ENCODE measurements around the genes PXN and PLA2G1B.

GRCh38 chr12:120265076-120266235 is at the start of gene PXN:
Gene PXN, minus strand, starts transcription at chr12:120265730.
- PRO-cap, 4 experiments = peak in 4 of 4 experiments; most common minus-strand start chr12:120265730 (in 4)
- RAMPAGE, long total RNA, 2 experiments = start-site peak on the minus strand in 1 of 2 experiments, at chr12:120265713-120265756 at its widest, 298 reads per replicate
- RRBS = 1% methylated on average over 37 of the region's 111 CpGs

DNA sequence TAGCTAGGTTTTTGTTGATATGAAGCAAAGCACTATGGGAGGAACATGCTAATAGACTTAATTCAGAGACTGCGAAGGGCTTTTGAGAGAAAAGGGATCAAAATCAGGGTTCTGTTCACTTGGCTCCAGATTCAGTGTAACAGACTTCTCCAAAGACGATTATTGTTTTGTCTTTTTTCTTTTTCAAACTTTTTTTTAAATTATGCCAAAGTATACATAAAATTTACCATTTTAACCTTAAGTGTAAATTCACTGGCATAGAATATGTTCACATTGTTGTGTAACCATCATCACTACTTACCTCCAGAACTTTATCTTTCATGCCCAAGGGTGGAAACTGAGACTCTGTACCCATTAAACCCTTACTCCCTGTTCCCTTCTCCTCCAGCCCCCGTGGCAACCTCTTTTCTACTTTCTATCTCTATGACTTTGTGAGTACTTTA is 8.7 kb upstream of the SIRT4 start:
- PRO-cap, 4 experiments = no peak in any of the 4 experiments
- RAMPAGE, long total RNA, 2 experiments = no peak in any of the 2 experiments
- RRBS = no CpG with 5 or more reads among the region's 3 CpGs

DNA sequence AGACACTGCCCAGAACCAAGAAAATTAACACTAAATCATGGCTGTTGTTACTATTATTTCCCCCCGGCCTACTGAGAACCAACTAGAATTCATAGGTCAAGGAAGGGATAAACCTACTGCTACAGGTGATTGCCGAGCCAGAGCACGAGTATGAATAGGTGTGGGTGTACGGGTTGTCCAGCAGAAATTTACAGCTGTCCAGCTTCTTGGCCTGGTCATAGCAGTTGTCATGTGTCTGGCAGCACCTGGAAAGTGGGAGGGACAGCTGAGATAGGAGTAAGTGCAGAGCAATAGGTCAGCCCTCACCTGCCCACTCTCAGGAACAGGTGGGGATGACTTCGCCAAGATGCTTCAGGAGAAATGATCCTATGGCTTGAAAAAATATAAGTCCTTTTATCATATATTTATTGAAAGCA is 2.8 kb downstream of the PLA2G1B start:
- PRO-cap, 4 experiments = no peak in any of the 4 experiments
- RAMPAGE, long total RNA, 2 experiments = no peak in any of the 2 experiments
- RRBS = no CpG with 5 or more reads among the region's 5 CpGs

DNA sequence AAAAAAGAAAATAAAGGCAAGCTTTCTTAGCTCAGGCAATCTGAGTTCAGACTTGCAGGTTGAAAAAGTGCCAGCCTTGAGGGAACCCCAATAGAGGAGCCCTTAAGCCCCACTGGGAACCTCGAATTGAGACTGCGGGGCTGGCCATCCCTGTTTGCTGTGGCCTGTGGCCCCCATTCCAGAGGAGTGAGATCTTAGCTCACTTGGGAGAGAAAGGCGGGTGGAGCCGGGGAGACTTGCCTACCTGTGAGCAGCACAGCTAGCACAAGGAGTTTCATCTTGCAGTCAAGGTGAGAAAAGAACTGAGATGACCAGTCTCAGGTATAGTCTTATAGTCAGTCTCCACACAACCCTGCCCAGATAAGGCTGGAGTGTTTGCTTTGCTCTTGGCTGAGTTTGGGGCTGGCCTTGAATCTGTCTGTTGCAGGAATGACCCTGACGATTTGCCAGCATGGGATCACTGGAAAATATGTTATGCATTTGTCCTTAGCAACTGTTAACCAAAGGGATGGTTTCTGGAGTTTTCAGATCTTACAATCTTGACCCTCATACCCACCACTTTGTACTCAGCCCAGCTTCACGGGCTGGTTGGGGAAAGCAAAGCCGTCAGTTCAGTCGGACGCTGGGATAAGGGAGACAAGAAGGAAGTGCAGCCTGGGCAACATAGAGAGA is at the start of gene PLA2G1B:
TSS of gene PLA2G1B (minus strand) at position 304 of the 672 bp plus-strand sequence.
- PRO-cap, 4 experiments = no peak in any of the 4 experiments
- RAMPAGE, long total RNA, 2 experiments = no peak in any of the 2 experiments
- RRBS = no CpG with 5 or more reads among the region's 9 CpGs

GRCh38 chr12:120367901-120368595 is 916 bp downstream of the MSI1 start:
- PRO-cap, 4 experiments = peak in 4 of 4 experiments; most common plus-strand start chr12:120368097 (in 4); most common minus-strand start chr12:120368036 (in 2)
- RAMPAGE, long total RNA, 2 experiments = no peak in any of the 2 experiments
- RRBS = 4% methylated on average over 29 of the region's 64 CpGs

DNA sequence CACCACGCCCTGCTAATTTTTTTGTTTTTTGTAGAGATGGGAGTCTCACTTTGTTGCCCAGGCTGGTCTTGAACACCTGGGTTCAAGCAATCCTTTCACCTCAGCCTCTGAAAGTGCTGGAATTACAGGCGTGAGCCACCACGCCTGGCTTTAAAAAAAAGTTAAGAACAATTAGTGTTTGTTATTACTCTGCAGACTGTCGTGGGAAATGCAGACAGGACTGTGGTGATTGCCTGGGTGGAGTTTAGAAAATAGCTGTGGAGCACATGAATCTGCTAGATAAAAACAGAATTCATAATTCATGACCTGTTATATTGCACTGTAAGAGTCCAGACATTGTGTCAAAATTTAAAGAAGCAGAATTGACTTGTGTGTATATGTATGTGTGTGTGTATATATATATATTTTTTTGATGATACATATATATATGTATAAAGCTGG is 9.1 kb upstream of the COX6A1 start:
- PRO-cap, 4 experiments = no peak in any of the 4 experiments
- RAMPAGE, long total RNA, 2 experiments = no peak in any of the 2 experiments
- RRBS = no CpG with 5 or more reads among the region's 4 CpGs

- PRO-cap, 4 experiments = no peak in any of the 4 experiments
- RAMPAGE, long total RNA, 2 experiments = no peak in any of the 2 experiments
- RRBS = no CpG with 5 or more reads among the region's 7 CpGs
Measured at GRCh38 chr12:120444227-120445139, 1.7 kb downstream of the TRIAP1 start.

DNA sequence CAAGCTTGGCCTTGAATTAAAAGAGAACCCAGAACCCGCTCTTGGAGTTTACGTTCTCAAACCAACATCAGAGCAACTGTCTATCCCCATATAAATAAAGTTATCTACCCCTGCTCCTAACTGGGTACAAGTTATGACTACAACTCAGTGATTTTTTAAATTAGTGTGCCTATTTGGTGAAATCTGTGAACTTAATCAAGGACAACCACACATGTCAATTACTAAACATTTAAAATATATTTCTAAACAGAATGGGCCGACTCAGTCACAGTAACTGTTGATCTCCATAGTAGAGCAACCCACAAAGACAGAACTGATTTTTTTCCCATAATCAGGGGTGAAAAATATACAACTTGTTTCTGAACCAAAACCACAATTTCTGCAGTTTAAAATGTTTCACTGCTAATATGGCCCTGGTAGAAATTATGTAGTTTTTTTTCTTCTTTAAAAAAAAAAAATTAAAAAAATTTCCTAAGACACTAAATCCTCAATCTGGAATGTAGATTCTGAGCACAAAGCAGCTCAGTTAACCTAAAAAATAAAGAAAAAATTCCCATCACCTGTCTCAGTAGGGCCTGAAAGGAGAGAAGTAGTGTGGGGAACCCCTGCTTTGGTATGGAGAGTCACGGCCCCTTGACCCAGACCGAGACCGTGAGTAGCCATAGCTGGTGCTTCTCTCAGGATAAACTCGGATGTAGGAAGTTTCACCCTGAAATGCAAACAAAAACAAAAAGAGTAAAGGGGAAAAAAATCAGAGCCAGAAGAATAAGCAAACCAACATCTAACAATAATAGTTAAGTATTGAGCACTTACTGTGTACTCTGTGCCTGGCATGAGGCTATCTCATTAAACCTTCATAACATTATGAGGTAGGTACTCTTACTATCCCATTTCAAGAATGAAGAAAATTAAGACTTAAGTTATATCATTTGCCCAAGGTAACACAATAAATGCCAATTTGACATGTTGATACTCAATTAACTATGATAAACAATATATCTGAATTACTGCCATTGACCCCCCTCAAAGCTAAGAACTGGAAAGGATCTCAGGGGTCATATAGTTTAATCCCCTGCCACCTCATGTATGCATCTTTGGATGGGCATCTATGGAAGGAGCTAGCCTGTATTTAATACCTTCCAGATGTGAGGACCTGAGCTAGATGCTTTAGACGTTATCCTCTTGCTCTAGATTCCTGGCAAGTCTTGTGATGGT is 7.7 kb downstream of the SRSF9 start:
- PRO-cap, 4 experiments = no peak in any of the 4 experiments
- RAMPAGE, long total RNA, 2 experiments = start-site peak on the minus strand in 1 of 2 experiments, centred at position 689 of the sequence, 22 reads per replicate
- RRBS = no CpG with 5 or more reads among the region's 8 CpGs

- PRO-cap, 4 experiments = no peak in any of the 4 experiments
- RAMPAGE, long total RNA, 2 experiments = no peak in any of the 2 experiments
- RRBS = no CpG with 5 or more reads among the region's 6 CpGs
Measured at GRCh38 chr12:120552246-120552689, 18.1 kb downstream of the RNF10 start.

GRCh38 chr12:120575412-120576121 is 5.6 kb downstream of the POP5 start:
- PRO-cap, 4 experiments = no peak in any of the 4 experiments
- RAMPAGE, long total RNA, 2 experiments = no peak in any of the 2 experiments
- RRBS = no CpG with 5 or more reads among the region's 4 CpGs

DNA sequence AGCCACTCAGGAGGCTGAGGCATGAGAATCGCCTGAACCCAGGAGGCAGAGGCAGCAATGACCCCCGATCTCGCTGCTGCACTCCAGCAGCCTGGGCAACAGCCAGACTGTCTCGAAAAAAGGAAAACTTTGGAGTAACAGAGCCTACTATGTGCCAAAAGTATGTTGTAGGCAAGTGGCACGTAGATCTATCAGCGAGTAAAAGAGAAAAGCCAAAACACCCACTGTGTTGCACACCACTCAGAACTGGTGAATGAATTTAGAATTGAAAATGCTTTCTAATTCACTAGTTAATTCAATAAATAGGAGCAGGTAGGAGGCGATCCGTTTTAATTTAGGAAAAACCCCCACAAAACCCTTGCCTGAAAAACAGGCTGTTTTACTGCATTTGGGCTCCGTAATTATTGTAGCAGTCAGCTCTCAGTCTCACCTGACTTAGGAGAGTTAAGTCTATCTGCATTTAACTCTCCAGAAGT is 1.0 kb downstream of the POP5 start:
- PRO-cap, 4 experiments = no peak in any of the 4 experiments
- RAMPAGE, long total RNA, 2 experiments = no peak in any of the 2 experiments
- RRBS = no CpG with 5 or more reads among the region's 9 CpGs

DNA sequence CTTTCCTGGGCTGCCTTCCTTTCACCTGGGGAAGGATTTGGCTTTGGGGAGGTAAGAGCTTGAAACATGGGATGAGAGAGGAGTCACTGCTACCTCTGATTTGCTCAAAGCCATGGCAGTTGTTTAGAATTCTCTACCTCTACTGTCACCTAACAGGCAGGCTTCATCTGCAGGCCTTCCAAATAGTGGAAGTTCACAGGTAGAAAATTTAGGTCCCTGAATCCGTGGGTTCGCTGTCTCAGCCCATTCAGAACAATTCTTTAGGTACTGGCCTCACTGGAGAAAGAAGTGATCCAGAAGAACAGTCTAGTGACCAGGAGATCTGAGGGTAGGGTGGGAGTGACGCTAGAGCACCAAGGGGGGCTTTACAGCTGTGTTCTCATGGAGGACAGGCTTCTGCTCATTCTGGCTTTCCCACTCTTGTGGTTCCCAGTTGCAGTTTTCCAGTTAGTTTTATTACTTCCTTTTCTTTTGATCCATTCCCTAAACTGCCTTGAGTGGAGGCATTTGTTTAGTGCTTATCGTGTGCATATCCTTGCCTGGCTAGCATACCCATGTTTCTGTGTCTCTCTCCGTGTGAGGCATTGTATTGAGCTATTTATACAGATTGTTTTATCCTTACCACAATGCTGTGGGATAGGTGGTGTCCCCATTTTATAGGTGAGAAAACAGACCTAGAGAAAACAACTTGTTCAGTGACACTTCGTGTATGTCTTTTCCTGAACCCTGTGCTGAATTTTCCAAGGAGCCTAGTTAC is 3.9 kb downstream of the MLEC start:
- PRO-cap, 4 experiments = no peak in any of the 4 experiments
- RAMPAGE, long total RNA, 2 experiments = no peak in any of the 2 experiments
- RRBS = no CpG with 5 or more reads among the region's 6 CpGs

GRCh38 chr12:120819303-120819884 is 84.8 kb downstream of the SPPL3 start:
- PRO-cap, 4 experiments = no peak in any of the 4 experiments
- RAMPAGE, long total RNA, 2 experiments = no peak in any of the 2 experiments
- RRBS = no CpG with 5 or more reads among the region's 4 CpGs

- PRO-cap, 4 experiments = peak in 2 of 4 experiments; most common plus-strand start chr12:120916654 (in 2)
- RAMPAGE, long total RNA, 2 experiments = no peak in any of the 2 experiments
- RRBS = no CpG with 5 or more reads among the region's 15 CpGs
Measured at GRCh38 chr12:120916461-120916821, 12.3 kb upstream of the SPPL3 start.

GRCh38 chr12:120936210-120936596 is 32.0 kb upstream of the SPPL3 start:
- PRO-cap, 4 experiments = no peak in any of the 4 experiments
- RAMPAGE, long total RNA, 2 experiments = no peak in any of the 2 experiments
- RRBS = no CpG with 5 or more reads among the region's 2 CpGs

DNA sequence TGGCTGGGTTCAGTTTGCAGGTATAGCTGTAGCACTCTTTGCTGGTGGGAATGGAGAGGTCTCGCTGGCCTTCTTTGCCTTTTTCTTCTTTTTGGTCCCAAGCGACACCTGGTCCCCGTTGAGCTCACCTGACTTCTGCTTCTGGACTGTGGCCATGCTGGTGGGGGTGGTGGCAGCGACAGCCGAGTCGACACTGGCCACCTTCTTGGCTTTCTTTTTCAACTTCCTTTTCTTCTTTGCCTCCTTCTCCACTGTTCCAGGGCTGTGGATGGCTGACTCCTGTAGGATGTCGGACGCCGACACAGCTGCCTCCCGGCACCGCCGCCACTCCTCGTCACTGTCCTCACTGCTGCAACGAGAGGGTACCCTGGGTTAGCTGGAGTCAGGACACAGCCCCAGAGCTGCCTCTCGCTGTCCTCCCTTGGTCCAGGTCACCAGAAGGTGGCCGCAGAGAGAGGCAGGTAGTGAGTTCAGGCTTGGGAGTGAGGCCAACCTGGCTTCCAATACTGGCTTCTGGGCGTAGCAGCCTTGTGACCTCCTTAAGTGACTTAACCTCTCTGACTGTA is 12.1 kb downstream of the C12orf43 start:
- PRO-cap, 4 experiments = no peak in any of the 4 experiments
- RAMPAGE, long total RNA, 2 experiments = start-site peak on the minus strand in 1 of 2 experiments, centred at position 278 of the sequence, 7 reads per replicate
- RRBS = no CpG with 5 or more reads among the region's 17 CpGs

DNA sequence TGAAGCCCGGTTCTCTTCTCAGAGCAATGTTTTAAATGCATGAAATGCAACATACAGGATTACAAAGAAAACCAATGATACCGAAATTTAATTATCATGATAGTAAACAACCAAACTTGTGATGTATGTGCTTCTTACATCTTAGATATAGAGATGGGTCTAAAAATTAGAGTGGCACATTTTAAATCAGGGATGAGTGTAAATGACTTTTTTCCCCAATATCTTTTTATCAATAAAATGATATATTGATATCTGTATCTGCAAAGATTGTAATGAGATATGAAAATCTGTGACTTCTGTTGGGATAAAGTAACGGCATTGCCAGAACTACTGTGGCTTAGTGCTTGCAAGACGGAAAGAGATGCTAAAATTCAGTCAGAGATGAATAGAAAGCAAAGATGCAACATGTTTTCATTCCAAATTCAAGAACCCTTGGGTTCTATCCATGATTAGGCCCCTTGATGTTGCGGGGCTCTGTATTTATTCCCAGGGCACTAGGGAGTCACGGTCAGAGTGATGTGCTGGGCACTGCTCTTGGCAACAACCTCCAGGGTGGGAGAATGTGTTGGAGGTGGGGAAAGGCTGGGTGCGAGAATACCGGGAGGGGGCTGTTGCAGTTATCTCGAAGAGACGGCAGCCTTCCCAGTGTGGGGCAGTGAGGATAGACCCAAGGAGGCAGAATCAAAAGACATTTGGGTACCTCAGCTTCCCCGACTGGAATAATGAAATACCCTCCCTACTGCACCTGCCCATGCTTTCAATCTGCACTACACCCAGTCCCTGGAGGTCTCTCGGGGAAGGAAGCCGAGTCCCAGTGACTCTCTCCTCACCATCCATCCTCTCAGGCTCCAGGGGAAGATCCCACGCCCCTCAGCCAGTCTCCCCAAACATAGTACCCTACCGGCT is 605 bp downstream of the C12orf43 start:
- PRO-cap, 4 experiments = no peak in any of the 4 experiments
- RAMPAGE, long total RNA, 2 experiments = no peak in any of the 2 experiments
- RRBS = 5% methylated on average over 1 of the region's 15 CpGs

GRCh38 chr12:121033774-121034367 is 5.2 kb downstream of the OASL start:
- PRO-cap, 4 experiments = no peak in any of the 4 experiments
- RAMPAGE, long total RNA, 2 experiments = no peak in any of the 2 experiments
- RRBS = no CpG with 5 or more reads among the region's 6 CpGs

- PRO-cap, 4 experiments = no peak in any of the 4 experiments
- RAMPAGE, long total RNA, 2 experiments = no peak in any of the 2 experiments
- RRBS = no CpG with 5 or more reads among the region's 2 CpGs
Measured at GRCh38 chr12:121124330-121124915, 8.3 kb upstream of the P2RX7 start.

DNA sequence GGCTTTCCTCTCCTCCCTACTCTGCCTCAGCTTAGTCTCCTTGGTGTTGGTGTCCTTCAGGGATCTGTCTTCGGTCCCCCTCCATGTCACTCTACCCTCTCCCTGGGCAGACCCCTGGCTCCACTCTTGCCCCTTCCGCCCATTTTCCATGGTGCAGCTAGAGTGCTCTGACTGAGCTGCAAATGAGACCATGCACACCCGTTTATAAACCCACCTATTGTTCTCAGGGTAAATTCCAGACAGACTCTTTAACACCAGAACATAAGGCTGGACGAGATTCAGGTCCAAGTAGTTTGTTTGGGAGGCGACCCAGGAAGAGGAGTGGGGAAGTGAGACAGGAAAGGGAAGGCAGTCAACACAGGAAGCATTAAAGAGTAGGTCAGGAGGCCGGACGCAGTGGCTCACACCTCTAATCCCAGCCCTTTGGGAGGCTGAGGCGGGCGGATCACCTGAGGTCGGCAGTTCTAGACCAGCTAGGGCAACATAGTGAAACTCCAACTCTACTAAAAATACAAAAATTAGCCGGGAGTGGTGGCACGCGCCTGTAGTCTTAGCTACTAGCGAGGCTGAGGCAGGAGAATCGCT is 4.5 kb upstream of the P2RX7 start:
- PRO-cap, 4 experiments = no peak in any of the 4 experiments
- RAMPAGE, long total RNA, 2 experiments = no peak in any of the 2 experiments
- RRBS = no CpG with 5 or more reads among the region's 15 CpGs

All from uterus (tissue), 7 donors.